Measurements from ENCODE around the genes APC2 and REXO1.

DNA sequence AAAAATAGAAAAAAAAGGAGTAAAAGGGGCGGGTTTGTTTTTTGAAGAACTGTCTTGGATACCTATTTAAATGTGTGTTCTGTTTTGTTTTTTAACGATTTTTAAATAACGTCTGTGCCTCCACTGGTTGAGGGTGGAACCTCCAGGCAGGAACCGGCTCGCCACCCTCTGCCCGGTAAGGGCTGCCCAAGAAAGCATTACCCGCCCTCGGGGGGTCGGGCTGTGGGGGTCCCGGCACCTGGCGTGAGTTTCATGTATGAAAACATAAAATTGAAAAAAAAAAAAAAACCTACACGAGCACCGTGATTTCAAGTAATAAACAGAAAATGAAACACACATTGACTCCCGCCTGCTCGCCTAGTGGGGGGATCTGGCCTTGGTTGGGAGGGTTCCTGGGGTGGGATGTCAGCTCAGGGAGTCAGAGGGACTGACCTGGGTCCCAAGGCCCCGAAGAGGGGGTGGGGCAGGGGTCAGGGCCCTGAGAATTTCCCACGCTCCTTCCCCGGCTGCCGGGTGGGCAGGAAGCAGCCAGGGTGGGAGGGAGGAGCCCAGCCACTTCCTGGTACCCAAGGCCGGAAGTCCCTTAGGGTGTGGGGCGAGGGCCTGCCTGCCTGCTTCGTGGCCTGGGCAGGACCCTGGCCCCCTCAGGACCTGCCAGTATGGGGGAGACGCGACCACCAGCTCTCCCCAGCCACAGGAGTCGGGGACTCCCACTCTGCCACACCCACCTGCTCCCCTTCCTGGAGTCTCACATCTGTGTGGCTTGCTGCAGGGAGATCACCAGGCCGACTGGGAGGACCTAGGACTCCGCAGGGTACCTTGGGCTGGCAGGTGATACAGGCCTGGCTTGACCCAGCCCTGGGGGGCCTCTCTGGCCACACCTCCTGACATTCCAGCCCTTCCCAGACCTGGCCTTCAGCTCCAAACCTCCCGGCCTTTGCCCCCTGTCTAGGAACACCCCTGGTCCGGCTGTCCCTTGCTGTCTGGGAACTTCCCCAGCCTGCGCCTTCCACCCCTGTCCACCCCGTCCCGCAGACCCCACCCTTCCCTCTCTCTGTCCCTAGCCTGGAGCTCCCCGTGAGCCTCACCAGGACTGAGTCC, 10.0 kb upstream of the CIRBP start:
- RRBS, result 8% methylated on average over 7 of the region's 33 CpGs

- RRBS, result no CpG with 5 or more reads among the region's 40 CpGs
Observed at GRCh38 chr19:1271809-1272803, 3.0 kb downstream of the CIRBP start.

- RRBS, result 7% methylated on average over 19 of the region's 34 CpGs
Observed at GRCh38 chr19:1286470-1287181, 953 bp downstream of the EFNA2 start.

GRCh38 chr19:1373904-1374807, 9.6 kb upstream of the NDUFS7 start:
- RRBS, result no CpG with 5 or more reads among the region's 25 CpGs

GRCh38 chr19:1387653-1388347, 4.1 kb downstream of the NDUFS7 start:
- RRBS, result 91% methylated on average over 6 of the region's 31 CpGs

GRCh38 chr19:1434670-1435924, 3.1 kb upstream of the RPS15 start:
- RRBS, result no CpG with 5 or more reads among the region's 61 CpGs

- RRBS, result 37% methylated on average over 3 of the region's 85 CpGs
Observed at GRCh38 chr19:1449423-1450624, at the start of gene APC2. Gene APC2 (plus strand): TSS chr19:1450121.

GRCh38 chr19:1492319-1493078, 1.5 kb downstream of the REEP6 start:
- RRBS, result no CpG with 5 or more reads among the region's 12 CpGs

DNA sequence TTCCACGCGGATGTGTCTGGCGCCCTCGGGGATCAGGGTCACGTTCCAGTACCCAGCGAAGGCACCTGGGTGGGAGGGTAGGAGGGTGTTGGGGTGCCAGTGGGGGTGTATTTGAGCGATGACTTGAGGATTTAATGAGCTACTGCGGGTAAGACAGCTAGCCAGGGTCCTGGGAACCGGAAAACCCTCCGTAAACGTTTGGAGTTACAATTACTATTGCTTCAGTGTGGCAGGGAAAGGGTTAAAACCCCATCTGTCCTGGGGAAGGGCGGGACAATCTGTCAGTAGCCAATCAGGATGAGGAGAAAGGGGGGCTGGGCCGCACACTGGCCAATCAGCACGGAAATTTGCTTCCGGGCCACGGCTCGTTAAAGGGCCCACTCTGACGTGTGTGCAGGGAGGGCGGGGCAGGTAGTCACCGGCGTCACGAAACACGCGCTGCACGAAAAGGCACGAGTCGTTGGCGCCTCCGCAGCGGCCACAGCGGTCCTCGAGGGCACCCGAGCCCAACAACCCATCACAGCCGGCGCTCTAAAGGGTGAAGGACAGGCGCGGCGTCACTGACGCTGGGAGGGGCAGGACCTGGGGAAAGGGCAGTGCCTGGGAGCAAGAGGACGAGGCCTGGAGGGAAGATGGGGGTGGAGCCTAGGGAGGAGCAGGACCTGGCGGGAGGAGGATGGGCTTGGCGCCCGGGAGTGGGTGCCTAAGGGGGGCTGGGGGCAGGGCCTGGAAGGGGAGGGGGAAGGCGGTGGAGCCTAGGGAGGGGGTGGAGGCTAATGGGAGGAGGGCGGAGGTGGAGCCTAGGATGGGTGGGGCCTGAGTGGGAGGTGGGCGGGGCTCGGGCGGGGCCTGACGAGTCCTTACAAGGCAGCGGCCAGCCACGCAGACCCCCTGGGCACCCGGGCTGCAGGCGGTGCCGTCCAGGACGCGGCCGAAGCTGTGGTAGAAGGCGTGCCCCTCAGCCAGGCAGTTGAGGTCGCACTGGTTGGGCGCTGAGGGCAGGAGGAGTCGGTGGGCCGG, 4.9 kb downstream of the ADAMTSL5 start:
- RRBS, result 2% methylated on average over 21 of the region's 62 CpGs

DNA sequence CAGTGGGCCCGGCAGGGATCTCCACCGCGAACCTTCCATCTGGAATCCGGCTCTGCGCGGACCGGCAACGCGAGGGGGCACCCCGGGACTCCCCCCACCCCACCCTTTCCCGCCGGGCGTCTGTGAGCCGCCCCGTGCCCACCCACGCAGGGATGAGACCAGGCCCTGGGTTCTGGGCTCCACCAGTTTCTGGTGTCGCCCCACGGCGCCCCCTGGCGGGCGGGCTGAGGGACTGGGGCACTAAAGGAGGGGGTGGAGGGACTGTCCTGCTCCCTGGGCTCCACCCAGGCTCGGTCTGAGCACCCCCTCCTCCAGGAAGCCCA, 956 bp upstream of the ADAMTSL5 start:
- RRBS, result no CpG with 5 or more reads among the region's 22 CpGs

DNA sequence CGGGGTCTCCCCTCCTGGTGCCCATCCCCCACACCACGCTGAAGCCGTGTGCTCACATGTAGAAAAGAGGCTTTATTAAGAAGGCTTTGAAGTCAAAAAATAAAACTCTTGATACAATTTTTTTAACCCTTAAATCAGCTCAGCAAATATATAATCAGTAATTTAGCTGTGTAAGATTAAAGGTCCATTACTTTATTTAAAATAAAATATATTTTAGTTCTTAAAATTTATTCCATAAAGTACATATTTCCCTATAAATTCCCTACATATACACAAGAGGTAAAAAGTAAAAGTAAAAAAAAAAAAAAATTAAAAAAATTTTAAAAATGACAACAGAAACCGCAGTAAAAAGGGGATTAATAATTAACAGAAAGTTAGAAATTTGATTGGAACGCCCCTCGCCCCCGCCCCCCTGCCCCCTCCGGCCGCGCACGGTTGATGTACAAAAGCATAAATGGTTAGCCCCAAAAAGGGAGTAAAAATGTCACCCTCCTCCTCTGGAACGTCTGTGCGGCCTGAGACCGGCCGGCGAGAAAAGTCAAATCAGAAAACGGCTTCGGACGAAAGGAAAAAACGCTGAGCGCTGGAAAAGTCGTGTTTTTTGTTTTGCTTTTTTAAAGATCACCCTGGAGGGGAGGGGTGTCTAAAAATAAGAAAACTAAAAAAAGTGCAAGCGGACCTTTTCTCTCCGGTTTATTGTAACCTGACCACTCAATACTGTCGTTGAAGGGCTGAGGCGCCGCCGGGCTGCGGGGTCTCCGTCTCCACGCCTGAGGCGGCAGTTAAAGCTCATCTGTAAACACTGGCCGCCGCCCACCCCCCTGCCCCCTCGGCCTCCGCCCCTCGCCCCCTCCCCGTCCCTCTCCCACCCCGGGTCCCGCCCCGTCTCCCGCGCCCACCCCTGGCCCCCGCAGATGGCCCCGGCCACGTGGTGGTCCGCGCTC, 13.2 kb downstream of the MEX3D start:
- RRBS, result 71% methylated on average over 7 of the region's 48 CpGs

- RRBS, result 81% methylated on average over 5 of the region's 33 CpGs
Observed at GRCh38 chr19:1577375-1577949, 9.3 kb upstream of the MEX3D start.

DNA sequence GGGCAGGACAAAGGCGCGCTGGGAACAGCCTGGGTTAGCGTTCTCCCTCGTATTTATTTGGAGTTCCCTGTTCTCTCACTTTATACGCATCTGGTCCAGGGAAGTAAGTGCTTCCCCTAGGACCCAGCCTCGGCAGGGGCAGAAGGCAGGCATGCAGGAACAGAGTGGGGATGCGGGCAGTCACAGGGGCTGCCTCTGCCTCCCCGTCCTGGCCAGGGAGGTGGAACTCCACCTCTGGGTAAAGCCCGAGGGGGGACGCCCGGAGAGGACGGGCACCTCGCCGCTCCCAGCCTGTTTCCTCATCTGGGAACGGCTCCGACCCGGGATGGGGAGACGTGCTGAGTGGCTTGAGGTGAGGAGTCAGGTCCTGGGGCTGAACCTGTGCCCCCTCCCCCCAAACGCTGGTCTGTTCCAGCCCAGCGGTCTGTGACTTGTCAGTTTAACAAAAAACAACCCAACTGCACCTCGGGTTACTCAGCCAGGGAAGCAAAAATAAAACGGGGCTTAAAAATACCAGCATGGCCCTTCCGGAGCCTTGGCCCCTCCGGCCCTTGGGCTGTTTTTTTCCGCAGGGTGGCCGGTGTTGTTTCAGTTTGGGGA, 4.2 kb downstream of the TCF3 start:
- RRBS, result 88% methylated on average over 7 of the region's 26 CpGs

GRCh38 chr19:1651617-1651993, 810 bp downstream of the TCF3 start:
- RRBS, result 1% methylated on average over 27 of the region's 55 CpGs

GRCh38 chr19:1652987-1653725, 741 bp upstream of the TCF3 start:
- RRBS, result under 1% methylated on average over 13 of the region's 54 CpGs

DNA sequence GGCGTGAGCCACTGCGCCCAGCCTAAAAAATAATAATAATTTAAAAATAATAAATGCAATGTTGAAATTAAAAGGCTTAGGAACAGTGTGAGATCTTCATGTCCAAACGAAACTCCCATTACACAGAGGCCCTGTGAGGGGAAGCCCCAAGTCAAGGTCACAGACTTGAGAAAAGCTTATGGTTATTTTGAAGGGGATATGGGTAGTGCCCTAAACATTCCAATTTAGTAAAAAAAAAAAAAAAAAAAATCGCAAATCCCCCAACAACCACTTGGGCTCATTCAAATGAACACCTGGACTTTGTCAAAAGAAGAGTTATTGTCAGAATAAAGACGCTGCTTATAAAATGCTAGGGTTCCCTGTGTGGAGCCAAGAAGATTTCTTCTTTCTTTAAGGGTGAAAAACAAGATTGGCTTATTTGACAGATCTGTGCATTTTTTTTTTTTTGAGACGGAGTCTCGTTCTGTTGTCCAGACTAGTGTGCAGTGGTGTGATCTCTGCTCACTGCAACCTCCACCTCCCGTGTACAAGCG, 25.7 kb upstream of the ONECUT3 start:
- RRBS, result no CpG with 5 or more reads among the region's 9 CpGs

DNA sequence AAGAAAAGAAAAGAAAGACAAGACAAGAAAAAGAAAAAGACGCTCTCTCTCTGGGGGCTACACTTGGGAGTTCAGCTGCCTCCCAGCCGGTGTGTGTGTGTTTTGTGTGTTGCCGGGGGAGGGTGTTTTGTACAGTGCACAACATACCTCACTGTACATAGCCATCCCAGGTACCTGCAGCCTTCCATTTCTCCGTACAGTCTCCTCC, 16.6 kb downstream of the ATP8B3 start:
- RRBS, result no CpG with 5 or more reads among the region's 4 CpGs

DNA sequence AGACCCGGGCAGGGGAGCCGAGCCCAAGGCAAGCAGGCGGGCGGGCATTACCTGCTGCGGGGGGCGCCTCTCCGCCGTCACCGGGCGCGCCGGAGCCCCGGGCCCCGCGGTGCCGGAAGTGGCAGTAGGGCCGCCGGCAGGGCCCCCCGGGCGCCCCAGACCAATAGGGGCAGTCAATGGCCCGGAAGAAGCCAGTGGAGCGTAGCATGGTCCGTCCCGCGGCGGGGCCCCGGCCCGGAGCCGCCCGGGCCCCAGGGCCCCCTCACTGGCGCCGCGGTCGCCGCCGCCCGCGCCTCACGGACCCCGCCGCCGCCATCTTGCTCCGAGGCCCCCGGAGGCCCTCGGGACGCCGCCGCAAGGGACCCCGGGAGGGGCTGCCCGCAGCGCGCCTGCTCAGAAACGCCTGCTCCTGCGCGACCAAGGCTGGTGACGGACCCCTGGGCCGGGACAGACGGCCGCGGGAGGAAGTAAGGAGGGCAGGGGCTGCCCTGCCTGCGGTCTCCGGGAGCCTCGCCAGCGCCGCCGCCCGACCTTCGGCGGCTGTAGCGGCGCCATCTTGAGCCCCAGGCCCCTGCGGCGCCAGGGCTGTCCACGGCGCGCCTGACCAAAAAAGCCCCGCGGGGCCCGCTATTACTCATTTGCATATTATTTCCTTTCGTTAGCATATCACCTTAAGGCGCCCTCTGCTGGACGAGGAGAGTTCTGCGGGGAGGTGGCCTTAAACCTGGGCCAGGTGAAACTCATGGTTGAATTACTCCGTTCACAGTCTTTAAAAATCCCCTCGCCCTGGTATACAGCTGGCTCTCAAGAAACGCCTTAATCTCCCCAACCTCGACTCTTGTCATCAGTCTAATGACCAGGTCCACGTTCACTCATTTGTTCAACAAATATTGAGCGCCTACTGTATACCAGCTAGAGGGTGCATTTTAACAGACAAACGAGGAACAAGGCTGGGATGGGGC, at the start of gene REXO1:
TSS of gene REXO1 (minus strand) at position 333 of the 962 bp plus-strand sequence.
- RRBS, result under 1% methylated on average over 38 of the region's 90 CpGs

- RRBS, result 26% methylated on average over 16 of the region's 71 CpGs
Observed at GRCh38 chr19:1851675-1852923, 3.8 kb upstream of the REXO1 start.

- RRBS, result 90% methylated on average over 14 of the region's 48 CpGs
Observed at GRCh38 chr19:1872287-1873444, 9.3 kb upstream of the KLF16 start.

All from AG10803 (cell line).